GM06990 (cell line): ENCODE data around the genes NAGK, SFXN5, RAB11FIP5 and NOTO.

GRCh38 chr2:71046219-71046657 is 22.2 kb upstream of the NAGK start:
- RRBS, result no CpG with 5 or more reads among the region's 16 CpGs

DNA sequence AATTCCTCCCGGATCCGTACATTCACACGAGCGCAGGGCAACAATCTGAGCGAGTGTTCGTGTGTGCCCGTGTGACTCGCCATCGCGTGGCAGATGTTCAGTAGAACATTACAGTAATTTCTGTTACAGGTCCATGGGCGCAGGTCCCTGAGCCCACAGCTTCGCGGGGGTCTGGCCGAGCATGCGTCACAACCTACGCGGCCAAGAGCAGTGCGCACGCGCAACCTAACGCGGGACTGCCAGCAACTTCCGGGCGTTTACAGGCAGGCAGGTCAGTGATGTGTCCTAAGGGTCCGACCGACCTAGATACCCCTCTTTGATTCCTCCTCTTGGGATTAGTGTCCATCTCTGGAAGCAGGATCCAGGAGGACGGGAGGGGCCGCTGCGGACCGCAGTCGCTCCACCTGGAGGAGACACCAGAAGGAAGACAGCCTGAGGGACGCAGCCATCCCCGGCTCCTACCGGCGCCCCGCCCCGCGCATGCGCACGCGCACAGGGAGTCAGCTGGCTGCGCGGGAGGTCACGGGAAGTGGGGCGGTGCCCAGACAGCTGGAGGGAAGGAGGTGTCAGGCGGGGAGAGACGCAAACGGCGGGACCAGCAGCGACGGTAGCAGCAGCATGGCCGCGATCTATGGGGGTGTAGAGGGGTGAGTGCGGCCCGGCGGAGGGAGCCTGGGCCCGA is at the start of gene NAGK:
TSS of gene NAGK (plus strand) at position 583 of the 682 bp plus-strand sequence.
- RRBS, result 3% methylated on average over 4 of the region's 57 CpGs

DNA sequence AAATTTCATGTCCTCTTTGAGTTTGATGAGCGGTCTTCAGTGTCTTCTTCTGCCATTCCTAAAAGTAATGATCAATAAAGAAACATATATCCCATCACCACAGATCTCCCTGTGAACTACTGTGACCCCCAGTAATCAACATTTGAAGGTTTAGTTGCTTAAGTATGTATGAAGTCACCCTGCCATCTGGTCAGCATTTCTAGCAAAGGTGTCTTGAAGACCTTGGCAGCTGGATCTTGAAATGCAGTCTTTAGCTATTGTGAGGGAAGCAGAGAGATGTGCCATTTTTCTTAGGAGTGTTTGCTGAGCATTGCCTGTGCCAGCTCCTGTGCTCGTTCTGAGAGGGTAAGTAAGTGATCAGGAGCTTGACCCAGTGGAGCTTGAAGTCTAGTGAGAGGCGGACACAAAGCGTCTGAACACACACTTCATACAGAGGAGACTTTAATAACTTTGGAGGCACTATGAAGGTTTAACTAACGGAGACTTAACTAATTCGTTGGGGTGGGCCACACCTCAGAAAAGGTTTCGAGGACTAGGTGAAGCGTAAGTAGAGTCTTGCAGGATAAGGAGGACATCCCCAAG is 1.4 kb downstream of the NAGK start:
- RRBS, result no CpG with 5 or more reads among the region's 8 CpGs

DNA sequence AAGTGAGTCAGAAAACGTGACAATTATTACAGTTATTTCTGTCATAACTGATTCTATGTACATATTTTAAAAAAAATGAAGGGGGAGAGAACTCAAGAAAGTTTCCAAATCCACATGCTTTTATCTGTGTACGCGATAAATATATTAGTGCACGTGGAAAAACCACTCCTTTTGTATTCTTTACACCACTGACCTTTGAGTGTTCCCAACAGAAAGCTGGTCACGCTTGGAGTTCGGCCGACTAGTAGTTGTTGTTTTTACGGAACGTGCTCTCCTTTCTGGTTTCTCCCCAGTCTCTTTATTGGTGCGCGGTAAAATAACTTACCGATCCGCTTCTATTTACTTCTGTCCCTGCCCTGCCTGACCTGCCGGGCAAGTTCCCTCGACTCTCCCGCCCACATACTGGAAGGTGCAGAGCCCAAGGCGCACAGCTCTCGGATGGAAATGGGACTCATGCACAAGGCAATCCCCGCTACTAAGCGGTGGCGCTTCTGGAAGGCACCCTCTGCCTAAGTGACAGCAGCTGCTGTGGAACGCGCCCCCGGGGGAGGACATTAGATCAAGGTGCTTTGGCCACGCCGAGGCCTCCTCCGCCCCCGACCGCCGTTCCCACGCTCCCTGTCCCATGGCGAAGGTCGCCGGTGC is 383 bp downstream of the MCEE start:
- RRBS, result 5% methylated on average over 6 of the region's 34 CpGs

DNA sequence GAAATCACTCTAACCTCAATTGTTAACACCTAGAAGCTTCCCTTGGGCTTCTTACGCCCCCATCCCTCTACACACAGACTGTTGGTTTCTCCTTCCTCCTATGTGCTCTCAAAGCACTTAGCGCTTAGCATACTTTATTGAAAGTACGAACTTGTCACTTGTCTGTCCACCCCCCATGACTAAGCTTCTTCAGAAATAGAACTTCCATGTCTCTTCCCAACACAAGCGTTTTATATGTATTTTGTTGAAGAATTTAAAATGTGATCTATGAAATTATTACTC is 471 bp downstream of the MPHOSPH10 start:
- RRBS, result no CpG with 5 or more reads among the region's 4 CpGs

- RRBS, result no CpG with 5 or more reads among the region's 5 CpGs
Observed at GRCh38 chr2:71138357-71138794, 7.9 kb downstream of the MPHOSPH10 start.

DNA sequence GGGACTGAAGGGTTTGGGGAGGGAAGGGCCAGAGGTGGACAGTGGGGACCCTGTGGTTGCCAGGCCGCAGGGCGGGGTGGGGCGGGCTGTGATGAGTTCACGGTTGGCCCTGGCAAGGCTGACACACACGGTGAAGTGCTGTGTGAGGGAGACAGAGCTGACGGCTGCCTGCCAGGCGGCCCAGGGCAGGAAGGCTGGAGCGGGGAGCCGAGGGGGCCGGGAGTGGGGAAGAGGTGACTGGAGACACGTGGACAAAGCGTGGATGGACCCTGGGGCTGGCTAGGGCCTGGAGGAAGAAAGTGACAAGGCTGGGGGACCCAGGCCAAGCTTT is 110.0 kb downstream of the DYSF start:
- RRBS, result no CpG with 5 or more reads among the region's 12 CpGs

DNA sequence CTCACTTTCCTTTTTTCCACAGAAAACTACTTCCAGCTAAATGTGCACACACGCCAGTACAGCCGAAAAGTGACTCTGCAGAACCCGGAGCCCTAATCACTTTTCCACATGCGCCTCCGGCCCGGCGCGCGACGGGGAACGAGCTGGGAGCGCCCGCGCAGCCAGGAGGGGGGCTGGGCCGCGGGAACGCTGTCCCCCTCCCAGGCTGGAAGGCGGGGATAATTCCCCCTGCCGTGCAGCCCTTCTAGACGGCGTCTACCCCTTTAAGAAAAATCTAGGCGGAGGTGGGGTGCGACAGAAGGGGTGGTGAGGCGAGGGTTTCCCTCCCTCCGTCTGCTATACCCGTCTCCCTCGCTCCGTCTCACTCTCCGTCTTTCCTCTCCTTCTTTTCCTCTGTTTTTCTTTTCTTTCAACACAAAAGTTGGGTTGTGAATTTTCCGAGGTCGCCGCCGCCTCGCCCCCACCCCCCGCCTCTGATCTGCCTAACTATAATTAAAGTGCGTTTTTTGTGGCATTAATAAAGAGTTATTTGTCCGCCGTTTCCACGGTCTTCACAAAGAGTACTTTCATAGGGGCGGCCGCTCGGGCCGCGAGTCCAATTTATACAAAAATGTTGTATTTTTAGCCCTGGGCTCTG is 2.3 kb downstream of the CYP26B1 start:
- RRBS, result 38% methylated on average over 3 of the region's 44 CpGs

GRCh38 chr2:72153678-72153958 is 6.0 kb upstream of the CYP26B1 start:
- RRBS, result no CpG with 5 or more reads among the region's 6 CpGs

DNA sequence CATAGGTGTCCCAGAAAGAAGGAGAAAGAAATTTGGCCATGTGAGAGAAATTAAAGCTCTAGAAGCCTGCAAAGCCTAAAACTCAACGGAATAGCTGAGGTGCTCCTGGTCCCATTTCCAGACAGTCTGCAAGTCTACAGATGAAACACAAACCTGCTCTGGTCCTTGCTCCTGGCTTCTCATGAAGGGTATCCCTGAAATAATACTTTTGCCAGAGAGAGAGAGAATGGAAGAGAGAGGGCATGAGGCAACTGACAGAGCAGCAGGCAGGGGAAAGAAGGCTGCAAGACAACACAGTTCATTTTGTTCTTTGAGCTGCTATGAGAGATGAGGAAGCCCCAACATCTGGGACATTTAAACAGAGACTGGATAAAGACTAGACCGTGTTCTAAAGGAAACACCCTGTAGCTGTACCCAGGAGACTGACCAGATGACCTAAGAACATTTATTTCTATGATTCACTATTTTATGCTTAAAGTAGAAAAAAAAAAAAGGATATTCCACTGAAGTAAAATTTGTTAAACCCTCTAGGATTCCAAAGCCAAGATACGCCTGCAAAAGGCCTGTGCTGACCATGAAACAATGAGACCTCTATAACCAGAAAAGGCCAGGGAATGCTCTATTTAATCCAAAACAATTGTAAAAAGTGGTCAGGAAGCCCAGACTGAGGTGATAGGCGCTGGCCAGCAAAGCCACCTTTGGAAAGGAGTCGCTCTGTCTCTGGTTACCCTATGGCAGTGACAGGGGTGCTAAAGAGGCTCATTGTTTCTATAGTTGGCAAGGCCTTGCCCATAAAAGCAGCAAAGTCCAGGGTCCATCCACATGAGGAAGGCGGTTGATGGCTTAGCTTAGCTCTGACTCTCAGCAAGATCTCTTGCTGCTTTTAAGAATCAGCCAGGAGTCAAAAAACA is 57.5 kb upstream of the CYP26B1 start:
- RRBS, result no CpG with 5 or more reads among the region's 6 CpGs

- RRBS, result no CpG with 5 or more reads among the region's 9 CpGs
Observed at GRCh38 chr2:72233867-72234309, 86.2 kb upstream of the CYP26B1 start.

DNA sequence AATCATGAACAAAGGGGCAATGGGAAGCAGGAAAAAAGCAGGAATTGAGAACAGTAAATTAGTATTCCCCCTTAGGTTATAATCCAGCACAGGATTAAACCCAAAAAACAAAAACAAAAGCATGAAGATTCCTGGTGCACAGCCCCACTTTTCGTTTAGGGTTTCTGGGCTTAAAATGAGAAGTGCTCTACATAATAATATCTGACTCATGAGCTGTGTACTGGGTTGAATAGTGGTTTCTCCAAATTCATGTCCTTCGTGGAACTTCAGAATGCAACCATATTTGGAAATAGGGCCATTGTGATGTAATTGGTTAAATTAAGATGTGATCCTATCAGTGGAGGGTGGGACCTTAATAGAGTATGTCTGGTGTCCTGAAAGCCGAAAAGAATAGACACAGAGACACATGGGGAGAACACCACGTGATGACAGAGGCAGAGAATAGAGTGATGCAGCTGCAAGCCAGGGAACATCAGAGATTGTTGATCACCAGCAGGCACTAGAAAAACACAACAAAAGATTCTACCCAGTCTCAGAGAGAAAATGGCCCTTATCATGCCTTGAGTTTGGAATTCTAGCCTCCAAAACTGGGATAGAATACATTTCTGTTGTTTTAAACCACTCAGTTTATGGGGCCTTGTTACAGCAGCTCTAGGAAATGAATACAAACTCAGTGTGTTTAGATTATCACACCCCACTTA is 310.2 kb downstream of the EXOC6B start:
- RRBS, result no CpG with 5 or more reads among the region's 4 CpGs

DNA sequence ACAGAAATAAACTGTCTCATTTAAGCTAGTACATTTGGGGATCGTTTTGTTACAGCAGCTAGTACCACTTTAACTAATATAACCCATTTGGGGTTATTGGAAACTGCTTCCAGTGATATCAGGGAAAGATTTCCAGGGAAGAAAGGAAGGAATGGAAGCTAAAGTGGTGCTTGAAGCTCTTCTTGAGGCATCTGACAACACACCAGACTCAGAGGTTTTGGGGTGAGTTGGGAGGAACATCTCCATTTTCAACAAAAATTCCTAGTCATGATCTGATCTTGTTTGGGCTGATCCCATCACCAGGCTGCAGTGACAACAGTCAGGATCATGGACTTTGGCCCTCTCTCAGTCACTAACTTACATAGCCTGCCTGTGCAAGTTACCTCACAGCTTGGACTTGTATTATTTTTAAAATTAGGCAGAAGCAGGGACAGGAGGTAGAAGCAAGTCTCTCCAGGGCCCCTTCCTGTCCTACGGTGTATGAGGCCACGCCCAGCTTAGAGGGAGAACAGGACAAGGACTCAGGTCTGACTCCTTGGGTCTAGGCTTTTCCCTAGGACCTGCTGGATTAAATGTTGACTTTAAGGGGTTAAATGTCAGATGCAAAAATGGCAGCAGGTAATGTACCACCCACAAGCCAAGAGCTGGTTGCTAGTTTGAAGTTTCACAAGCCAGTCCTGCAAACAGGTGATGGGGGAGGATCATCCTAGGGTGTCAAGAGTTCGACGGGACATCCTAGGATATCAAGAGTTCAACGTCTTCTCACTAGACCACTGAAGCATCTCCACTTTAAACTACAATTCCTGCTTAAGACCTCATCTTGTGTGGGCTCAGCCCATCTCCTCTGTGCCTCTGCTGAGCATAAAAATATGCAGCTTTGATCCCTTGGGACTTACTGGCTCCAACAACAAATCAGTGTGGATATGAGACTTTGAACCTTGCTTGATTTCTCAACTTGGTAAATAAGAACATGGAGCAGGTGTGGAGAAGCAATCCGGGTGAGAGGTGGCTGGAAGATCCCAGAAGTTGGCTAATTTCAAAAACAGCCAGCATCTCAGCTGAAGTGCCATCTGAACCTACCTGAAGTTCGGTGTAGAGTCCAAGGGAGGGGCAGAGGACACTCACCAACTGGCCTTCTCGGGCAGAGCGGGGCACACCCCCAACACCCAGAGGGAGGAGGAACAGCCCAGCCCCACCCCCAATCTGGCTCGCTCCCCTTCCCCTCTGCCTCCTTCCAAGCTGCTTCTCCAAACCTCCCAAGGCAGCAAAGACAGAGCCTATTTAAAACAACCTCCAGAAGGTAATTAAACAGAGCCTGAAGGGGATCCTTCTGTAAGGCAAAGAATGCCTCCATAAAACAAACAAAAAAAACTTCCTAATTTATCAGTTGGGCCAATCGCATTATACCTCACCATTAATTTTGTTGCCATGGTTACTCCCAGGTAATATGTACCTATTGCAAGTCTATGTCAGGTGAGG is 39.5 kb downstream of the SFXN5 start:
- RRBS, result no CpG with 5 or more reads among the region's 12 CpGs

GRCh38 chr2:73071579-73072070 is at the start of gene SFXN5:
TSS of gene SFXN5 (minus strand) at chr2:73071712.
- RRBS, result 0% methylated on average over 1 of the region's 47 CpGs

- RRBS, result 4% methylated on average over 65 of the region's 106 CpGs
Observed at GRCh38 chr2:73112773-73113815, at the start of gene RAB11FIP5. TSS of gene RAB11FIP5 (minus strand) at chr2:73112948.

DNA sequence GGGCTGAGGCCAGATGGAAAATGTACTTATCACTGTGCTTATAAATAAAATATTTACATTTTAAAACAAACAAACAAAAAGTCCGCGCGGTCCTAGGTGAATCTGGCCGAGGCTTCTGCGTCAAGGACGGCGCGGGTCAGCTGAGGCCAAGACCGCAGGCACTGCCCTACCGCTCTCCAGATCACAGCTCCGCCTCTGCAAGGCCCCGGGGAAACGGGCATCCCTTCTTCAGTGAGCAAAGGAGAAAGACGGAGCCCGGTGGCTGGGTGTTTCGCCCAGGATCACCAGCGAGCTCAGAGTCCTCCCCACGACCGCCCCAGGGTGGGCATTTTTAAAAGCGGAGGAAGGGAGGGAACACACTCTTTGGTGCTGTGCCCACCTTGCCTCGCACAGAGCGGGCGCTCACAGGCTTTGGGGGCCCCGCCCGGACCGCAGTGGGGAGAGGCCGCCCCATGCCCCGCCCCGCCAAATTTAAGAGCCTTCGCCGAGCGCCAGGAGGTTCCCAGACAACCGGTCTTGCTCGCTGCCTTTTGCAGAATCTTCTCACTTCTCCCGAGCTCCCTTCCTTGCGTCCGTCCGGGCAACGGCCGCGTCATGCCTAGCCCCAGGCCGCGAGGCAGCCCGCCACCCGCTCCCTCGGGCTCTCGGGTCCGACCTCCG is at the start of gene NOTO:
TSS of gene NOTO (plus strand) at position 502 of the 660 bp plus-strand sequence.
- RRBS, result 39% methylated on average over 22 of the region's 49 CpGs

GRCh38 chr2:73212300-73212929 is 1.6 kb upstream of the SMYD5 start:
- RRBS, result no CpG with 5 or more reads among the region's 11 CpGs

DNA sequence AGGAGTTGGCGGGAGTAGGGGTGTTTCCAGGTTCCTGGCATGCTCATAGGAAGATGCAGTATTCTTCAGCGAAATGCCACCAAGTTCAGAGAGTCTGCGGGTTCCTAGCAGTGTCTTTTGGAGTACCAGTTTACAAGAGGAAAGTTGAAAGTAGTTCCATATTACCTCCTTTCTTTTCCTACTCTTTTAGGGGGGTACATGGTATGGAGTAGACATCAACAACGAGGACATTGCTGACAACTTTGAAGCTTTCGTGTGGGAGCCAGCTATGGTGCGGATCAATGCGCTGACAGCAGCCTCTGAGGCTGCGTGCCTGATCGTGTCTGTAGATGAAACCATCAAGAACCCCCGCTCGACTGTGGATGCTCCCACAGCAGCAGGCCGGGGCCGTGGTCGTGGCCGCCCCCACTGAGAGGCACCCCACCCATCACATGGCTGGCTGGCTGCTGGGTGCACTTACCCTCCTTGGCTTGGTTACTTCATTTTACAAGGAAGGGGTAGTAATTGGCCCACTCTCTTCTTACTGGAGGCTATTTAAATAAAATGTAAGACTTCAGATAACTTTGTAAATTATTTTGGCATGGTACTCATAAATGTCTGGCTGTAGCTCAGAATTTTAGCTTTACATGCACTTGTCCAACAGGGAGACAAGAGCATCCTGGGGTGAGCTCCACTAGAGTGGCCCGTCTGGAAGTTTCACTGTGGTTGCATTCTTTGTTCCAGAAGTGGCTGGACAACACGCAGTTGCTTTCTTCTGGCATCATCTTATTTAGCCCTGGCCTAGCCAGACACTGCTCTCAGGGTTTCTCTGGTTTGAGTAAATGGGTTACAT is 18.6 kb downstream of the CCT7 start:
- RRBS, result no CpG with 5 or more reads among the region's 17 CpGs

DNA sequence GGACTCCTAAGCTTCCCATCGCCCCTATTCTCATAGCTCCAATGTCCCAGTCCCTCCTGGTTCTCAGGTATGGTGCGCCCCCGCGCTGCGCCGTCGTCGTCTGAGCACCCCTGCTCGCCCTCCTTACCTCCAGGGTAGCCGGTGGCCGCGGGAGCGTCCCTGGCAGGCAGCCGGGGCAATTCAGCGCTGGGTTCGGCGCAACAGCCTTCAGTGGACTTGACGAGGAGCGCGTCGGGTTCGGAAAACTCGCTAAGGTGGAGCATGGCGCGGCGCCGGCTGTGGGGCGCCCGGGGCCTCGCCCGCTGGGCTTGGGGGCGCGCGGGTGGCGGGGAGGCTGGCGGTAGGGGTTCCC is 317 bp downstream of the EGR4 start:
- RRBS, result 5% methylated on average over 15 of the region's 36 CpGs

GRCh38 chr2:73602074-73602548 is 40.1 kb downstream of the NAT8 start:
- RRBS, result no CpG with 5 or more reads among the region's 12 CpGs